SK-MEL-5 (cell line): ENCODE results near the genes LCN12, RNF224 and SLC34A3.

DNA sequence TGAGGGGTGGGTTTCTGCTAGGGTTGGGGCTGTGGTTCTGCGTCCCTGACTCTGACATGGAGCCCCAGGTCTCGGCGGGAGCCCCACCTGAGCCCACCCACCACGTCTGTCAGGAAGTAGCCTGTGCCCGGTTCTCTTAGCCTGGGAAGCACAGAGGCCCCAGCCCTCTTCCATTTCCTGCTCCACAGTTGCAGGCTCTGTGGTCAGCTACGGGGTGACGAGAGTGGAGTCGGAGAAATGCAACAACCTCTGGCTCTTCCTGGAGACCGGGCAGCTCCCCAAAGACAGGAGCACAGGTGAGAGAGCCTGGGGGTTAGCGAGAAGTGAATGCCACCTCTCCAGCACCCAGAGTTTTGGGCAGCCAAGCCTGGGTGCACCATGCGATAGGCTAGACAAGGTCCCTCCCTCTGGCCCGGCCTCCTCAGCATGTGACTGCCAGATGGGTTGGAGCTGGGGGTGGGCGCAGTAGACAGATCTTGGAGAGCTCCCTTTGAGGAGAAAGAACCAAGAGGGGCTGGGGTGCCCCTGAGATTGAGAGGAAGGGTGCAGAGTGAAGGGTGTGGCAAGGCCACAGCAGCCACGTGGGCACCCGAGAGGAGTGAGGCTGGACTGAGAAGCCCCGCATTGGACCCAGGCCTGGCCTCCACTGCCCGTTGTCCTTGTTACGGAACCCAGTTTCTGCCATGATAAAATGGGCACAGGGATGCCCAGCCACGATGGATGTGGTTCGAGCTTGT, 1.1 kb downstream of the TMEM141 start:
RAMPAGE:
- cytosol, long total RNA, result no peak
- long total RNA, result no peak
- nucleus, long total RNA, result no peak

DNA sequence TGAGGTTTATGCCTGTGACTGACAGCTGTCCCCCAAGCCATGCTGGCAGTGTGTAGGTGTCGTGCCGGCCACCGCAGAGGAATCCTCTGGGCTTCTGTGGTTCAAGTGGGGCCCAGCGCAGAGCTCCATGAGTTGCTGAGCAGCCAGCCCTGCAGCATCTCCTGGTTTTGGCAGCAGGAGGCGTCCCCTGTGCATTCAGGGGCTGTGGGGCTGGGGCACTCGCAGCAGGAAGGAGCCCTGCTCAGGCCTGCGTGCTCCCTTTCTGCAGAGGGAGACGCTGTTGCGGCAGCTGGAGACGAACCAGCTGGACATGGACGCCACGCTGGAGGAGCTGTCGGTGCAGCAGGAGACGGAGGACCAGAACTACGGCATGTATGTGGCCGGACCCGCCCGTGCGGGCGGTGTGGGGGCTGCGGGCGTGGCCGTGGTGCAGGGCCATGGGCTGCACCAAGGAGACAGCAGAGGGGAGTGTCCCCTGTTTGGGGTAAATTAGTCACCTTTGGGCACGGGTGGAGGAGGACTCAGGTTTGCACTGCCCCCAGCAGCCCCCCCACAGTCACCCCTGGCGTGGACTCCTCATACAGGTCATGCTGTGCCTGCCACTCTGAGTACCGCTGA, 6.7 kb upstream of the AJM1 start:
RAMPAGE:
- cytosol, long total RNA, result no peak
- long total RNA, result no peak
- nucleus, long total RNA, result no peak

DNA sequence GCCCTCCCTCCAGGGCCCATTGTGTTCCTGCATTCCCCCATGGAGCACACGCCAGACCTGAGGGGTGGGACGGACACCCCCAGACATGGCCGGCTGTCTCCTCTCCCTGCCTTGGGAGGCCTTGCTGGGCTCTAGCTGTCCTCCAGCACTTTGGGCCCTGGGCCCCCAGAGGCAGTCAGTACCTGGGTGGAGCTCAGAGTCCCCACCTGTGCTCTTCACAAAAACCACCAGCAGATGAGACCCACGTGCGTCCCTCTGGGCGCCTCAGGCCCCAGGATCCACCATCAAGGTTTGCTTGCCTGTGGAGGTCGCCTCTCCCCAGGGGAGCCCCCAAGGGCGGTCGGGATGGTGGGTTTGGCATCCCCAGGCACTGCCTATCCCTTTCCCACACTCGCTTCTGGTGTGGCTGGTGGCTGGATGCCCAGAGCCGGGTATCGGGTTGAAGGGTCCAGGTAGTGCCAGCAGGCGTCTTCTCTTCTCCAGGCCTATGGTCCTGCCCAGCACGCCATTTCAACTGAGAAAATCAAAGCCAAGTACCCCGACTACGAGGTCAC, 1.1 kb downstream of the PHPT1 start:
RAMPAGE:
- cytosol, long total RNA, result no peak
- long total RNA, result no peak
- nucleus, long total RNA, result no peak

RAMPAGE:
- cytosol, long total RNA, result no peak
- long total RNA, result no peak
- nucleus, long total RNA, result no peak
These were observed 1.0 kb upstream of the MAMDC4 start for GRCh38 chr9:136850826-136851839.

DNA sequence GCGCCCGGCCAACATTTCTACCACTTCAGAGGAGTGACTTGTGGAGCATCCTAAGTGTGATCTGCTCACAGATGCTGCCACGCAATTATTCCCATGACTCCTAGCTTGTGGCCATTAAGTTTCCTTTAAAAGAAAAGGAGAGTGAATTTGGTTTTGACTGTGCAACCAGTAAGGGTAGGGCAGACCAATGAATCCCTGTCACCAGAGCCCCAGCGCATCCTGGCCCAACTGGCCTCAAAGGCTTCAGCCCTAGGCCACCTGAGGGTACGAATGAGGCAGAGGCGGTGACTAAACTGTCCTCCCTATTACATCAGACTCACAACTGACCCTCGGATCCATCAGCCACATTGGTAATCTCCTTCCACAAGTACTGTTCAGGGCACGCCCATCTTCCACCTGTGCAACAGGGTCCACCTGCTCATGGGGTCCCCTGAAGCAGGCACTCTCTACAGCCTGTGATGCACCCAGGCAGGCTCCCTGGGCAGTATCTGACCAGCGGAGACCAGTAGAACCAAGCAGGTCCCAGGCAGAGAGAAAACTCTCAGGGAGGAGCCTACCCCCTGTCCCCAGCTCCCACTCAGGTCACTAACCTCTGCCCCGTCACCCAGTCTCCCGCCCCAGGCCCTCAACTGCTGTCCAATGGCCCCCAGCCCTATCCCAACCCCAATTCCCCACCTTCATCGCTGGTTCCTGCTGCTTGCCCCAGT, 1.0 kb downstream of the EDF1 start:
RAMPAGE:
- cytosol, long total RNA, result no peak
- long total RNA, result no peak
- nucleus, long total RNA, result no peak

RAMPAGE:
- cytosol, long total RNA, result no peak
- long total RNA, result no peak
- nucleus, long total RNA, result no peak
These were observed 4.5 kb upstream of the TRAF2 start for GRCh38 chr9:136881623-136882454.

RAMPAGE:
- cytosol, long total RNA, result no peak
- long total RNA, result no peak
- nucleus, long total RNA, result no peak
These were observed 5.2 kb downstream of the FBXW5 start for GRCh38 chr9:136939413-136939702.

GRCh38 chr9:136951935-136953038, at the start of gene LCN12:
Gene LCN12, plus strand, starts transcription at chr9:136952273.
RAMPAGE:
- cytosol, long total RNA, result no peak
- long total RNA, result no peak
- nucleus, long total RNA, result no peak

RAMPAGE:
- cytosol, long total RNA, result no peak
- long total RNA, result no peak
- nucleus, long total RNA, result no peak
These were observed 1.7 kb downstream of the CLIC3 start for GRCh38 chr9:136994284-136995363.

DNA sequence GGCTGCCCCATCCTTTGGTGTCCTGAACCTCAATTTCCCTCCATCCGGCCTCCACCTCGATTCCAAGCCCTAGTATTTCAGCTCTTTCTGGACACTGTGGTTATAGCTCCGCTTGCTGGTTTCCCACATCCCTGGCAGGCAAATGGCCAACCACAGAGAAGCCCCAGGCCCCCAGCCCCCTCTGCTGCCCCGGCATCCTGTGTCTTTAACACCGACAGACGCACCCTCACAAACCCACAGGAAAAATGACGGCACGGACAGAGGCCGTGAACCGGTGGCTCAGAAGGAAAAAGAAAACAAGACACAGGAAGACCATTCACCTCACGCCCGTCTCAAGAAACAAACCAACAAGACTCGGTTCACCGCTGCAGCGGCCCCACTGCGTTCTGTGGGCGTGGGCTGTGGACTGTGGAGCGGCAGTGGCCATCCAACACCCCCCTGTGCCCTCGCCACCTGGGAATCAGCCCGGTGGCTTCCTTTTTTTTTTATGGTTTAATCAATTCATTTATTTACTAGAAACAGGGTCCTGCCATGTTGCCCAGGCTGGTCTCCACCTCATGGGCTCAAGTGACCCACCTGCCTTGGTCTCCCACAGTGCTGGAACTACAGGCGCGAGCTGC, 1.5 kb upstream of the CLIC3 start:
RAMPAGE:
- cytosol, long total RNA, result no peak
- long total RNA, result no peak
- nucleus, long total RNA, result no peak

DNA sequence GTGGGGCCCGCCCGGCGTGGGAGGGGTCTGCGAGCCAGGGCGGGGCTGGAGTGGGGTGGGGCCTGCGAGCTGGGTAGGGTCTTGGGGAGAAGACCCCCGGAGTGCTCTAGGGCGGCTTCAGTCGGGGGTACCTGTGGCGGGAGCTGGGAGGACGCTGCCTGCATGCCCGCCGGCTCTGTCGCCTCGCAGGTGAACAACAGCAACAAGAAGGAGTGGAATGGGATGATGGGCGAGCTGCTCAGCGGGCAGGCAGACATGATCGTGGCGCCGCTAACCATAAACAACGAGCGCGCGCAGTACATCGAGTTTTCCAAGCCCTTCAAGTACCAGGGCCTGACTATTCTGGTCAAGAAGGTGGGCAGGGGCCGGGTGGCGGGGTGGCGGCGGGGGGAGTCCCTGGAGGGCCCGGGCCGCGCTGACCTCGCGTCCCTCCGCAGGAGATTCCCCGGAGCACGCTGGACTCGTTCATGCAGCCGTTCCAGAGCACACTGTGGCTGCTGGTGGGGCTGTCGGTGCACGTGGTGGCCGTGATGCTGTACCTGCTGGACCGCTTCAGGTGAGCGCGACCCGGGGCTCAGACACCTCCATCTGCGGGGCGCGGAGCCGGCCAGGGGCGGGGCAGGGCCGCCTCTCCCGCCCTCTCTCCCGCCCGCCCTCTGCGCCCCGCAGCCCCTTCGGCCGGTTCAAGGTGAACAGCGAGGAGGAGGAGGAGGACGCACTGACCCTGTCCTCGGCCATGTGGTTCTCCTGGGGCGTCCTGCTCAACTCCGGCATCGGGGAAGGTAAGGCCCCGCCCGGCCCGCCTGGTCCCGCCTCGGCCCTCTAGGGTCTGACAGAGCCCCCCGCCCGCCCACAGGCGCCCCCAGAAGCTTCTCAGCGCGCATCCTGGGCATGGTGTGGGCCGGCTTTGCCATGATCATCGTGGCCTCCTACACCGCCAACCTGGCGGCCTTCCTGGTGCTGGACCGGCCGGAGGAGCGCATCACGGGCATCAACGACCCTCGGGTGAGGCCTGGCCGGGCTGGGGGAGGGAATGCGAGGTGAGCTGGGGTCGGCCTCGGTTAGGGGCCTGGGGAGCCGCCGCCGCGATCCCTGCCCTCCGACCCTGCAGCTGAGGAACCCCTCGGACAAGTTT, 7.7 kb downstream of the LRRC26 start:
RAMPAGE:
- cytosol, long total RNA, result no peak
- long total RNA, result no peak
- nucleus, long total RNA, result no peak

DNA sequence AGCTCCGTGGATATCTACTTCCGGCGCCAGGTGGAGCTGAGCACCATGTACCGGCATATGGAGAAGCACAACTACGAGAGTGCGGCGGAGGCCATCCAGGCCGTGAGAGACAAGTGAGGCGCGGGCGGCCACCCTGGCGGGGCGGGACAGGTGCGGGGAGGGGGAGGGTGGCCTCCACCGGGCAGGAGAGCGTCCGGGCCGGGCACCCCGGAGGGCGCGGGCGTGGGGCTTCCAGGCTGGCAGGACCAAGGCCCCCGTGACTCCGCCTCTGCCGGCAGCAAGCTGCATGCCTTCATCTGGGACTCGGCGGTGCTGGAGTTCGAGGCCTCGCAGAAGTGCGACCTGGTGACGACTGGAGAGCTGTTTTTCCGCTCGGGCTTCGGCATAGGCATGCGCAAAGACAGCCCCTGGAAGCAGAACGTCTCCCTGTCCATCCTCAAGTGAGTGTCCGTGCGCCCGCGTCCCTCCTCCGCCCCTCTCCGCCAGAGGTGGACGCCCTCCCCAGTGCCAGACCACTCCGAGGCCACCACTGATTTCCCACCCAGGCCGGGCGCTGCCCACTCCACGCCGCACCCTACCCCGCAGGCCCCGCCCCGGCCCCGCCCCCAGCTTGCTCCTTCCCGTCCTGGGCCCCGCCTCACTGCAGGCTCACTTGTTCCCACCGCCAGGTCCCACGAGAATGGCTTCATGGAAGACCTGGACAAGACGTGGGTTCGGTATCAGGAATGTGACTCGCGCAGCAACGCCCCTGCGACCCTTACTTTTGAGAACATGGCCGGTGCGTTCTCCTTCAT, 6.8 kb downstream of the LRRC26 start:
RAMPAGE:
- cytosol, long total RNA, result no peak
- long total RNA, result no peak
- nucleus, long total RNA, result no peak

GRCh38 chr9:137173141-137174246, 1.6 kb upstream of the TMEM210 start:
RAMPAGE:
- cytosol, long total RNA, result no peak
- long total RNA, result no peak
- nucleus, long total RNA, result no peak

GRCh38 chr9:137226836-137227975, at the start of gene RNF224:
Gene RNF224, plus strand, starts transcription at chr9:137227502.
RAMPAGE:
- cytosol, long total RNA, result no peak
- long total RNA, result no peak
- nucleus, long total RNA, result no peak

GRCh38 chr9:137230042-137231067, at the start of gene SLC34A3:
Gene SLC34A3, plus strand, starts transcription at chr9:137230901.
RAMPAGE:
- cytosol, long total RNA, result no peak
- long total RNA, result no peak
- nucleus, long total RNA, result no peak

DNA sequence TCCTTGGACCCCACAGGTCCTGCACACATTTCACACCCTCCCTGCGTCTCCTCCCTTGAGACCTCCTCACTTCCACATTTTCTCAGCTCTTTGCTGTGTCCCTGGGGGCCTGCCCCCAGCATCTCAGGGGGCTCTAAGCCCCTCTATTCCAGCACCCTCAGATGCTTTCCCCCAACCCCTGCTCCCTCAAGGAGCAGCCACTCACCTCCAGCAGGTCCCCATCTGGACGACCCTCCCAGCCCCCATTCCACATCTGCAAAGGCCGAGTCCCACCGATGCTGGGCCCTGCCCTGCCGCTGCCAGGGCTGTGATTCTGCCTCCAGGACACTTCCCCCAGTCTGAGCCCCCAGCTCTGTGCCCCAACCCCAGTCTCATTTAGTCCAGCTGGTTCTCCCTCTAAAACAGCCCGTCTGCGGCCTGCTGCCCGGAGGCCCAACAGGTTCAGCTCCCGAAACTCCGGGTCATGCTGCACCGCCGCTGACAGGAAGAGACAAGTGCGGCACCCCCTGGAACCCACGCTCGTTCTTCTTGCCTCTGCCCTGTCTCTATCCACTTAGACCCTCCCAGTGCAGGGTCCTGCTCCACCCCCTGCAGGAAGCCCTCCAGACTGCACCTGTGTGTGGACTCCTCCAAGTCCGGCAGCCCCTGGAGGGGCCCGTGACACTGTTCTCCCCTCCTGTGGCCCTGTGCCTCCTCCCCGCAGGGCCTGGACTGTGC, 4.3 kb downstream of the SLC34A3 start:
RAMPAGE:
- cytosol, long total RNA, result no peak
- long total RNA, result no peak
- nucleus, long total RNA, result no peak

DNA sequence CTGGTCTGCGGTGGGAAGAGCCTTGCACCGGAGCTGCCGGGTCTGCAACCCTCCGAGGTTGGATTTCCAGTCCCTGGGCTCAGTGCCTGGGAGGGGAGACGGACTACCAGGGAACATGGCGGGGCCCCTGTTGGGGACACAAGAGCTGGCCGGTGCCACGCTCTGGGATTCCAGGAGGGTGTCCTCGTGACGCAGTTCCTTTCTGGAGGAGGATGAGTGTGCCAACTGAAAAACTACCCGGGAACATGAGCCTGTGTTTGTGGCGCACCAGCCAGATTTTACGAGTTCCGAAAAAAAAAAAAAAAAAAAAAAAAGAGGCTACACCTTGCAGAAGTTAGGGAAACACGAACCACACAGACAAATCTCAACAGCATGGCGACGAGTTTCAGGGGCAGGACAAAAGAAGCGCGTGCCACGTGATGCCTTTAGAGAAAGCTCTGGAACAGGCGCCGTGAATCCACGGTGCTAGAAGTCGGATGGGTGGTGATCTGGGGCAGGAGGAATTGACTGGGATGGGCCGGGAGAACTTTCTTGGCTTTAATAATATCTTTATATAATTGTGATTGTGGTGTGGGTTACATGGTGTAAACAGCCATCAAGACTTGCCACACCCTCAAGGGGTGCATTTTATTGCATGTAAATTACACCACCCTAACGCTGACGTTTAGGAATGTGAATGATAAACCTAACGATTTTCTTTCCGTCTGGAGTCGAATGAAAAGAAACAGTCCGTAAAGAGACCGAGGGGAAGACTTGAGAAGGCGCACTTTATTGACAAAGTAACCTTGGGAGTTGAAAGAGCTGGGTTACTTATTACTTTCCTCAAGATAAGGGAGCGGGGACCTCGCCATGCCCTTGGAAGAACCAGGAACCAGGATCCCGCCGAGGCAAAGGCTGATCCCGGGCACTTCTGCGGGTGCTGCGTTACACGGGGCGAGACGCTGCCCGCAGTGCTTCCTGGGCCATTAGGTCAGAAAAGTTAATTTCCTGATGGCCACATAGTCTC, 8.6 kb downstream of the NRARP start:
RAMPAGE:
- cytosol, long total RNA, result no peak
- long total RNA, result no peak
- nucleus, long total RNA, result no peak

RAMPAGE:
- cytosol, long total RNA, result no peak
- long total RNA, result no peak
- nucleus, long total RNA, result no peak
These were observed 10.1 kb upstream of the NRARP start for GRCh38 chr9:137311967-137312770.

DNA sequence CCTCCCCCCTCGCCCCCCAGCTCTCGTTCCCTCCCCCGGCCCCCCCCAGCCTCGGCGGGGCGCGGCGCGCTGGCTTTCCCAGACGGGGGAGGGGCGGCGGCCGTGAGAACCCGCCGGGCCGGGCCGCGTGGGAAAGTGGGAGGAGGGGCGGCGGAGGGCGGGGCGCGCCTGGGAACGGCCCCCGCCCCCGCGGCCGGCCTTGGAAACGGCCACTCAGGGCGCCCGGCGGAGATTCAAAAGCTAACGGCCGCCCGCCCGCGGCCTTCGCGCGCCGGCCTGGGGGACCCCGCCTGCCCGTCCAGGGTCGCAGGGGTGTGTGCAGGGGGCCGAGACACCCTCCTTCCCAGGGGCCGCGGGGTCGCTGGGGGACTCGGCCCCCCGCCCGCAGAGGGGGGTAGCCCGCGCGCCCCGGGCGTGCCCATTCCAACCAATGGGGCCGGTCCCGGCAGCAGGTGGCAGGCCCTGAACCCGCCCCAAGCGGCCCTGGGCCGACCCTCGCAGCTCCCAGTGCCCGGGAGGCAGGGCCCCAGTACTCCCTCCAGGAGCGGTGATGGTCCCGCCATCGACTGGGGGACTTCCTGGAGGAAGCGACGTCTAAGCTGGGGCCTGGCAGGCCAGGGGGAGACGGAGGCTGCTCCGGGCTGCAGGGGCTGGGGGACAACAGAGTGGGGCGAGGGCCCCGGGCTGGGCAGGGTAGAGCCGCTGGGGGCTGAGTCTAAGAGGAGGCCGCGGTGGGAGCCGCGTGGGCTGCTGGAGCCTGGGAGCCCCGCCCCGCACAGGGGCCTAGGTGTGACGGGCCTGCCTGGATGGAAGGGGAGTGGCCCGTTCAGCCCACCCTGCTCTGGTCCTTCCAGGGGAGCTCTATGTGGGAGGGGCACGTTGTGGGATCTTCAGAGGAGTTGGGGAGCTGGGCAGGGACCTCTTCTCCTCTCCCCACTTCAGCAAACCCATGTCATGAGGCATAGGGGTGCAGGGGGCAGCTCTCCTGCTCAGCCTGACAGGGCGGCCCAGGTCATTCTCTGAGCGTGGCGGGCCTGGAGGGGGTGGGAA, 14.3 kb upstream of the NRARP start:
RAMPAGE:
- cytosol, long total RNA, result no peak
- long total RNA, result no peak
- nucleus, long total RNA, result no peak

DNA sequence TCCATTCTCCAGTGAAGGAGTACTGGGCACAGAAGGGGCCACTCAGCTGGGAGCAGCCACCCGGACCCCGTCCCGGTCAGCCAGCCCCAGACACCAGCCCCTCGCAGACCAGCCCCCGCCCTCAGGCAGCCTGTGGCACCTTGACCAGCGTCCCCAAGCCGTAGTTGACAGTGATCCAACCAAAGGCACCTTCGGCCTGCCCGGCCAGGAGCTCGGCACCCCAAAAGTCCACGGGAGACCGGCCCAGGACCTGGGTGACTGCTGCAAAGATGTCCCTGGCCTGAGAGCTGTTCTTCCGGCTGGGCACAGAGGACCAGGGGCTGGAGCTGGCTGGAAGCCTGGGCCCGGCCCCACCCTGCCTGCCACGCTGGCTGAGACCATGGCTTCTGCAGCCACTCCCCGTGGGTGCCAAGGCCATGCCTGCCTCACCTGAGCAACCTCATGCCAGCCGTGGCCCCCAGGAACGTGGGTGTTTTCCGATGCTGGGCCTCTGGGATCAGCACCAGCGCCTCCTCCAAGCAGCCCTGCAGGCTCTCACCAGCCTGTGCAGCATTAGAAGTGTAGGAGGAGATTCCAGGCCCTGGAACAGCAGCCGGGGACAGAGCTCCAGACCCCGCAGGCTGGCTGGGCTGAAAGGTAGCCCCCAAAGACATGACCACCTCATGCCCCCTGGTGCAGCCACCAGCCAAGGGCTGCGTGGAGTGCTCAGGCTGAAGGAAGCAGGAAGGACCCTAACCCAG, 4.3 kb downstream of the ENTPD8 start:
RAMPAGE:
- cytosol, long total RNA, result no peak
- long total RNA, result no peak
- nucleus, long total RNA, result no peak